Mesenchymal stem cell of adipose (primary cell): ENCODE data around the gene C7orf25.

GRCh38 chr7:39696475-39697058, 73.2 kb downstream of the RALA start:
- CAGE, long polyA plus RNA, result no peak

GRCh38 chr7:39720636-39721335, 97.4 kb downstream of the RALA start:
- CAGE, long polyA plus RNA, result no peak

DNA sequence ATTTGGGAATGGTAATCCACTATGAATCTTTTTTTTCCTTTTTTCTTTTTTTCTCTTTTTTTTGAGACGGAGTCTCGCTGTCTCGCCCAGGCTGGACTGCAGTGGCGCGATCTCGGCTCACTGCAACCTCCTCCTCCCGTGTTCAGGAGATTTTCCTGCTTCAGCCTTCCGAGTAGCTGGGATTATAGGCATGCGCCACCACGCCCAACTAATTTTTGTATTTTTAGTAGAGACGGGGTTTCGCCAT, 730 bp downstream of the SUGCT start:
- CAGE, long polyA plus RNA, result no peak

- CAGE, long polyA plus RNA, result no peak
Observed at GRCh38 chr7:40156863-40157497, 22.2 kb downstream of the SUGCT start.

DNA sequence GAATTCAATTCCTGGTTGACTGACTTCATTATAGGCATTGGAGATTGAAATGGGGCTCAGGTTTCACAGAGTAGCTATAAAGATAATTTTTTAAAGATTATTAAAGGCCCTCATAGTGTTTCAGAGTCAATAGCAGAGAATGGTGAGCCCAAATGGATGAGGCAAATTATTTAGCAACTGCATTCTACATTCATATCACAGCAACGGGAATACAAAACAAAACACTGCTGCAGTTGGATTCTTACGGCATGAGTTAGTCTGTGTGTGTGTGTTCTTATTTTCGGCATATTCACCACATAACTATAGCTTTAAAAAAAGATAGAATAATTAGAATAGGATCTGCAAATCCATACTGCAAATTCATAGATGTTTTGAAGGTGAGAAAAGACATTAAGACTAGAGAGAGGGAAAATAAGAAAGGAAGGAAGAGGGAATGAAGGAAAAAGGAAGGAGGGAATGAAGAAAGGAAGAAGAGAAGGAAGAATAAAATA, 66.0 kb downstream of the SUGCT start:
- CAGE, long polyA plus RNA, result no peak

GRCh38 chr7:40717248-40717665, 582.5 kb downstream of the SUGCT start:
- CAGE, long polyA plus RNA, result no peak

- CAGE, long polyA plus RNA, result no peak
Observed at GRCh38 chr7:40897781-40898235, 763.0 kb downstream of the SUGCT start.

- CAGE, long polyA plus RNA, result no peak
Observed at GRCh38 chr7:40909724-40910414, 775.1 kb downstream of the SUGCT start.

DNA sequence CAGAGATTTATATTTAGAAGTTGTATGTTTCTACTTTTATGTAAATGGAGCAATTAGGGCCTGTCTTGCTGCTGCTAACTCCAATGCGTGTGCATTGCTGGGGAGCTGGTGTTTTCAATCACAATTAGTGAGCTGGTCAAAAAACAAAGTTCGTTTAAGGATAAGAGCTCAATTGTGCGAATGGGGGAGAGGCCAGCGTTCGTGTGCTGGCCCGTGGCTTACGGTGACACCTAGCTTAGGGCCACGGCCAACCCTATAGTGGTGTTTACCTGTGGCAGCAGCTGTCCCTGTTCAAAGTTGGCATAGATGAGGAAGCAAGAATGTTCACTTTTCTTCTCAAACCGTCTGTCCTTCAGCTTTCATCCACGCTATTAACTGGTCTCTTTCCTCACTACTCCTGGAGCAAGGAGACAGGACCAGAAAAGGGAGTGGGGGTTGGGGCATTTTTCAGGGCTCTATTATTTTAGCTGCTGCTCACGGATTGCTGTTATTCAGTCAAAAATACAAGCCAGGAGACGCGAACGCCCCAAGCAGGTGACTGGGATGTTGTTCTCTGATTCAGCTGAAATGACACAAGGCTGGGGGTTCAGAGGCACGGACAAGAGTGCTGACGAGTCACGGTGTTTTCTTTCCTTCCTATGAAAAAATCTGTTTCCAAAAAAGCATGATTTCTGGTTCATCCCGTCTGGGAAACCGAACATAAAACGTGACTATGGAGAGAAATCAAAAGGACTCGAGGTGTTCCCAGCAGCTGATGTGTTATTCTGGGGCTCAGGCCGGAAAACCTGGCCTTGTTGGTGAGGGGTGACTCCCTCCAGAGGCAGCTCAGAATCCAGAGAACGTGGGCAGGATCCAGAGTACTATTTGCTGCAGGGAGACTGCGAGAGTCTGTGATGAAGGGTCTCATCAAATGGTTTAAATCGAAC, 3.3 kb upstream of the INHBA start:
- CAGE, long polyA plus RNA, result no peak

- CAGE, long polyA plus RNA, result no peak
Observed at GRCh38 chr7:41733196-41733541, 30.3 kb upstream of the INHBA start.

- CAGE, long polyA plus RNA, result no peak
Observed at GRCh38 chr7:41869774-41870420, 167.0 kb upstream of the INHBA start.

- CAGE, long polyA plus RNA, result no peak
Observed at GRCh38 chr7:42231704-42232746, 5.0 kb downstream of the GLI3 start.

- CAGE, long polyA plus RNA, result no peak
Observed at GRCh38 chr7:42239005-42239432, 2.0 kb upstream of the GLI3 start.

GRCh38 chr7:42911782-42912777, at the start of gene C7orf25:
Gene C7orf25 (minus strand): TSS chr7:42912070.
- CAGE, long polyA plus RNA, result no peak

- CAGE, long polyA plus RNA, result no peak
Observed at GRCh38 chr7:43248769-43249447, 136.5 kb downstream of the HECW1 start.

- CAGE, long polyA plus RNA, result no peak
Observed at GRCh38 chr7:43541229-43541448, 41.8 kb upstream of the STK17A start.

GRCh38 chr7:43572306-43573107, 10.4 kb upstream of the STK17A start:
- CAGE, long polyA plus RNA, result no peak

GRCh38 chr7:43588521-43588848, 5.6 kb downstream of the STK17A start:
- CAGE, long polyA plus RNA, result no peak

DNA sequence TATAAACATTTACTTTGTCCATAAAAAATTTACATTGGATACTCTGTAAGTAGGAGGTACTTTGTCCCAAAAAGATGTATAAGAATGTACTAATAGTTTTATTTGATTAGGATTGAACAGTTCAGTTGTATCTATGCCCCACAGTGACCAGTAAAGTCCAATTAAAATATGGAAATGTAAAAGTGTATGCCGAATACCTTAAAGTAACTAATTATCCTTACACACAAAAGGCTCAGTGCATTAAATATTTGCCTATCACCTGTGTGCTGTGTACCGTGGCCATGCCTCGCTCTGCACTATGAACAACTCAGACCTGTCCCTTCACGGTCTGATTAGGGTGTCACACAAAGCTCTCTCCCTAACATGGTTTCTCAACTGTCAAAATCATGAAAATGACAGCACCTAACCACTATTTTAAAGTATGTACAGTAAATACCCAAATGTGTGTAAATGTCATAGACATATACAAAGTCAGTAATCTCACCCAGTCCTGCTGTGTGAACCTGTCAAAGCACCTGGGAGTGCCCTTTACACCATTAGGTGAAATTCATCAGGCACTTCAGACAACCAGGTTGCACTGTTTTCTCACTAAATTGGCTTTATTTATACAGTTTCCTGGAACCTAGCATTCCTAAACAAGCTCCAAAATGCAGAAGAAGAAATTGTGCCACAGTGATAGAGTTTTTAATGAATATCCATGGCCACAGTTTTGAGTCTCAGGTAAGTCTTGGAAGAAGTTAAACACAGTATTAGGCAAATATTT, 43.1 kb downstream of the STK17A start:
- CAGE, long polyA plus RNA, result no peak

GRCh38 chr7:43646555-43647796, 64.1 kb downstream of the STK17A start:
- CAGE, long polyA plus RNA, result no peak